Foreskin keratinocyte (primary cell): Measurements from ENCODE around the gene KCNH4.

- RAMPAGE, total RNA, result no peak
These were observed 31.2 kb upstream of the KRT17 start for GRCh38 chr17:41655187-41656338.

- RAMPAGE, total RNA, result no peak
These were observed 23.3 kb upstream of the EIF1 start for GRCh38 chr17:41665216-41665875.

GRCh38 chr17:41757508-41757985 lies 23.1 kb upstream of the HAP1 start:
- RAMPAGE, total RNA, result no peak

DNA sequence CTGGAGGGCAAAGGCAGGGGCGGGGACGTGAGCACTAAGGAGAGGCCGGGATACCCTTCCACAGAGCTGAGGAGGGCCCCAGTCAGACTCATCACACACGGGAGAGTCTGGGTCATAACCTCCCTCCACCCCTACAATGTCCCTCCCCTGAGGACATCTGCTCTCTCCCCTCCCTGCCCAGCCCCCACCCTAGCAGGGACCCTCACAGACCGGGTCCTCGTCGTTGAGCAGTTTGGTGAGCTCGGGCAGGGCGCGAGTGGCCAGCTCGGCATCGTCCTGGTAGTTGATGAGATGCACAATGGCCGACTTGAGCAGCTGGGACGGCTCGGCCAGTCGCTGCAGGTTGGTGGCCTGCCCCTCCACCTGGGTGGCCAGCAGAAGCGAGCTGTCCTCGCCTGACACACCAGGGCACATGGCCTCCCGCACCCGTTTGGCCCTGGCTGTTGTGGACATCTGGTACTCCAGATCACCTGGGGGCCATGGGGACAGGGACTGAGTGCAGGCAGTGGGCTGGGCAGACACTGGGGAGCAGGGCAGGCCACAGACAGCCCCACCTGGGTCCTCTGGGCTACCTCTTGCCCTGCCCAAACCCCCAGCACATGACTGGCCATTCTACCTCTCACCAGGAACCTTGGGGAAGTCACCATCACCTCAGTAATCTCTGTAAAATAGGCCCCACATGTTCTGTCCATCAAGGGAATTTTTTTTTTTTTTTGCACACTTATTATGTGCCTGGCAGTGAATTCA lies 17.1 kb downstream of the JUP start:
- RAMPAGE, total RNA, result no peak

DNA sequence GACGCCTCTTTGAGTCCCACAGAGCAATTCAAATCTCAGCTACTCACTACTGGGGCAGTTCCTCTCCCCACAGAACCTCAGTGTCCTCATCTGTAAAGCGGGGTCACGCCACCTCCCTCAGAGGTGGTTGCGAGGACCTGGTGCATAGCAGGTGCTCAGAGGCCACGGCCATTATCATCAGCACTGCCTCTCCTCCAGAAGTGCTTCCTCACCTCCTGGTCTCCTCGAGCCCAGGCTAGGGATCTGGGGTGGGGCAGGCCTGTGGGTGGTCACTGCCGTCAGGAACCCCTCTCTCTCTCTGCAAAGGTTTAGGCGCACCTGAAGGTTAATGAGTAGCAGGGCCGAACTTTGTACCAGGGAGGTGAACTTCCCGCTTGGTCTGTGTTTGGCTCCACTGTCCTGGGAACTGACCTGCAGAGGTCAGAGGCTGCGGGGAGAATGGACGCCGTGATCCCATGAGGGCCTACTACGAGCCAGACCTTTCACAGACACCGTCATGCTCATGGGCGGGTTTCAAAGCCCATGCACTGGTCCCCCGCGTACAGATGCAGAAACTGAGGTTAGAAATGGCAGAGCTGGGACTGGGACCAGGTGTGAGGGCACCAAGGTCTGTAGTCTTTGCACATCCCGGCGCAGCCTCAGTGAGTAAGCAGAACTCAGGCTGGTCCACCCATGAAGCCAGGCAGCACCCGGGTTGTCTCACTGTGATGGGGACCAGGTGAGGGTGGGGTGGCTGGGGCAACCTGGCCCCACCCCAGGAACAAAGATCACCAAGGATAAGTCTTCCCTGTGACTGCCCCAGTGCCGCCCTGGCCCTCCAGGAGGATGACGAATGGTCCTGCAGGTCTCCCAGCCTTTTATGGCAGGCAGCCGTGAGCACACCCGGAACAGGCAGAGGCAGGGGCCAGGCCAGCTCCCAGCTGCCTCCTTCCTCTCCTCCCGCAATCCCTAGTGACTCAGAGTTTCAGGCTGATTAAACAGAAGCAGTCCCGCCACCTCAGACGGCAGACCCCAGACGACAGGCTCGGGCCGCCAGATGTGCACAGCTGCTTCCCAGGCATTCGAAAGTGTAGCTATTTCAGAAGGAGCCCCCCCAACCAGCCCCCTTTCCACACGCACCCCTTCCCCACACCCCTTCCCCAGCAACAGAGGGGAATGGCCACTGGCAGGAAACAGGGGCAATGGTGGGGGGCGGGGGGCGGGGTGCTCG lies 13.6 kb downstream of the JUP start:
- RAMPAGE, total RNA, result no peak

- RAMPAGE, total RNA, result no peak
These were observed 1.4 kb downstream of the JUP start for GRCh38 chr17:41785123-41785599.

DNA sequence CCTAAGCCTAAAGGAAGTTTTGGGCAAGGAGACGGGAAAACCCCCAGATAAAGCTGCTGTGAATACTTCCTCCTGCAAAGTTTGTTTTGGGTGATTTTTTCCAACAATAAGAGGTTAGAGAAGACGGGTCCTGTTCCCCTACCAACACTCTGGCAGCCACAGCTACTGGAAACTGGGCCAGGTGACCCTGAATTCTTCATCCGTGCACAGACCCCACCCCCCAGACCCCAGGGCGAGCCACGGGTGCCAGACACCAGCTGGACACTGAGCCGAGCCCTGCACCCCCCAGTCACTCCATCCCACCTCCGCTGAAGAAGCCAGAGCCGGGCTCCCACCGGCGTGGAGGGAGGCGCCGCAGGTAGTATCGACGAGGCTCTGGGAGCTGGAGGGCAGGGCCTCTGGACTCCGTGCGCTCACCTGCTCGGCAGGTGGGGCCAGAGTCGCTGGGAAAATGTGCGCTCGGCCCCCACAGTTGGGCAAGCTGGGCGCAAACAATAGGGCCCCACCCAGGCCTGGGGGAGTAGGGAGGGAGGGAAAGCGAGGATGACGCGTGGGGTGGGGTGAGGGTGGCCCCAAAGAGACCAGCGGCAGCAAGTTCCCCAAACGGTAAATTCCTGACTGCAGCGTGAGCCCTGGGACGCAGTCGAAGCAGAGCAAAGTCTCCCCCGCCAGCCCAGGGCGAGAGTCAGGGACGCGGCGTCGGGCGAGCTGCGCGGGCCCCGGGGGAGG lies 747 bp downstream of the JUP start:
- RAMPAGE, total RNA, result no peak

DNA sequence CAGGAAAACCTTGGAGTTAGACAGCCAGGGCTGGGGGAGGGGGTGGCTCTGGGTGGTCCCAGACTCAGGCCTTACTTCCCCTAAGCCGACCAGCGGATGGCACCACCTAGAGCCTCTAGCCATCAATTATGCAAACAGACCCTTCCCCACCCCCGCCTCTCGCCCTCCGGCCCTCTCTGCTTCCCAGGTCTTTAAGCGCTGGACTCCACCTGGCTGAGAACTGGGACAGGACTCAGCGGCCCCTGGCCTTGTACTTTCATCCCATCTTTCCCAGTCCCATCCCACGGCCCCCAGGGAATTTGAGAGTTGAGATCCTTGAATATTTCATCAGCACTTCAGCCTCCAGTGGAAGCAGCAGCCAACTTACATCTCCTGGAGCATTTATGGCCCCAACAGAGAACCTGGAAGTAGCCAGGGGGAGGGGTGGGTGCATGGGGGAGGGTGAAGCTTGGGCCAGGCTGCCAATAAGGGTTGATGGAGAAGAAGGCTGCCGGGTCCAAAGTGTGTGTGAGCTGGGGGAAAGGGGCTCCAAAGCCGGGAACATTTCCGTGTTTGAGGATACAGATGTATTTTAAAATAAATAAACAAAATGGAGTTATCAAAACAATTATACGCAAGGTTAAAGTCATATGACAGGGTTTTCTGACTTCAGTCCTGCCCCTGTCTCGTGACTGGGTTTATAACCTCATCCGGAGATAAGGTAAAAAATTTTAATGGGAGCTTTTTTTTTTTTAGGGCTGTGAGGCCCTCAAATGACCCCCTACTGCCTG lies 7.5 kb upstream of the JUP start:
- RAMPAGE, total RNA, result no peak

DNA sequence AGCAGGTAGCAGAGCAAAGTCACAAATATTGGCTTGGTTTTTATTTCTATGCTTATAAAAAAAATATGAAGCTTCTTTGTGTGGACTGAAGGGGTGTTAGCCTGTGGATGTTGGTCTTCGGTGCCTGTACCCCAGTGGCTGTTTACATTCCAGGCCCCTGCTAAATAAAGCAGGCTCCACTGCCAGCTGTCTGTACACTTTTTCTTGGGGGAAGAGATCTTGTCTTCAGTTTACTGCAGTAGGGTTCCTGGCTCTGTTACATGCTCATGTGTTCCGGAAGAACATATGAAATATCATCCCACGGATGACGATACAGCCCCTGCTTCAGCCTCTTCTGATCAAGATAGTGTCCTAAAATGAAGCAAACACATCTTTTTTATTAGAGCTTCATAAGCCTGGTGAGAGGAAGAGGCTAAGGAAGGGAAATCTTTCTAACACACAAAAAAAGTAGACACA lies 2.4 kb upstream of the KLHL11 start:
- RAMPAGE, total RNA, result no peak

- RAMPAGE, total RNA, result no peak
These were observed 342 bp upstream of the ACLY start for GRCh38 chr17:41919088-41919497.

DNA sequence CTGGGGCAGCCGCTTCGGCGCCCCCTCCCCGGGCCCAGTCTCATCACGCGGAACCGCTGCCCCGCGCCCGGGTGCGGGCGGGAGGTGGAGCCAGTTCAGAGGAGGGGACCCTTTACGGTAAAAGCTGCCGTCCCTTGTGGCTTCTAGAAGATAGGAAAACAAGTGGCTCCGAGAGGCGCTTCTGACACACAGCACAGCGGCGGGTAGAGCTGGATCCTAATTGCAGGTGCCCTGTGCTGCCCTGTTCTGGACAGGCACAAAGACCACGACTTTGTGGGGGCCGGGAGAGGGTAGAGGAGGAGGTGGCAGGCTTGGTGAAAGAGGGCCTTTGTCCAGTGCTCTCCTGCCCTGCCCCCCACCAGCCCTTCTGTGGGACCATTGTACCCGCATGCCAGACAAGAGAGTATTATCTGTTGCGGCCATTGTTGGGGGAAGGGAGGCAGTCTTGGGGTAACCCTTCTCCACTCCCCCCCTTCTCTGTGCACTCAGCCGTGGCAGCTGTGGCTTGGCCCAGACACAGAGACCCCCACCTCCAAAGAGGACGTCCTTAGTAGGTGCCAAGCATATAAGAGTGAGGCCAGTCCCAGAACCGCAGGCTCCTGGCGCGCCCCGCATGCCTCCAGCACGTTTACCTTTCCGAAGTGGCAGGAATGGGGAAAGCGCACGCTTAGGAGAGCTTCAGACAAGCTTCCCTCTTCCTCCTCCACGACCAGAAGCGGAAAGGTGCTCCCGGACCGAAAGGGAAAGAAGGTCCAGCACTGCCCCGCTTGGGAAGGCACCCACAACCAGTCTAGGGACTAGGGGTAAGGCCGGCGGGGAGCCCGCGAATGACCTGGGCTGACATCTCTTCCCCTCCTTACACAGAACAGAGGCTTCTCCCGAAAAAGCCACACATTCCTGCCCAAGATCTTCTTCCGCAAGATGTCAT lies 873 bp downstream of the CNP start:
- RAMPAGE, total RNA, result no peak

GRCh38 chr17:41968132-41969192 lies 1.9 kb downstream of the CNP start:
- RAMPAGE, total RNA, result no peak

DNA sequence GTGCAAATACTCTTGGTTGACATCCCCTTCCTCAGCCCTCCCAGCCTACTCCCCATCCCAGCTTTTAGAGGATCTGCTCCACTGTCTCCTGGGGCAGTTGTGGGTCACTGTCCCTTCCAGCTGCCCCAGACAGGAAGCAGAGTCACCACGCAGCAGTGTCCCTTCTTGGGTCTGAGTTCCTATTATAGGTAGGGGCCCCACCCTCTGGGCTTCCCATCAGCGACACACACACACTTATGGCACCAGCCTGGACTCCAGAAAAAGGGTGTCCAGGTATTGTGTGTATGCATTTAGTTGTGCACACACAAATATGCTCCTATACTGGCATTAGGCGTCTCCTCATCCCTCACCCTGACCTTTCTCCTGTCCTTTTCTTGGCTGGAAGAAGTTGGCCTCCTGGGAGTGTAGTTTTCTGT lies 4.2 kb downstream of the NKIRAS2 start:
- RAMPAGE, total RNA, result no peak

DNA sequence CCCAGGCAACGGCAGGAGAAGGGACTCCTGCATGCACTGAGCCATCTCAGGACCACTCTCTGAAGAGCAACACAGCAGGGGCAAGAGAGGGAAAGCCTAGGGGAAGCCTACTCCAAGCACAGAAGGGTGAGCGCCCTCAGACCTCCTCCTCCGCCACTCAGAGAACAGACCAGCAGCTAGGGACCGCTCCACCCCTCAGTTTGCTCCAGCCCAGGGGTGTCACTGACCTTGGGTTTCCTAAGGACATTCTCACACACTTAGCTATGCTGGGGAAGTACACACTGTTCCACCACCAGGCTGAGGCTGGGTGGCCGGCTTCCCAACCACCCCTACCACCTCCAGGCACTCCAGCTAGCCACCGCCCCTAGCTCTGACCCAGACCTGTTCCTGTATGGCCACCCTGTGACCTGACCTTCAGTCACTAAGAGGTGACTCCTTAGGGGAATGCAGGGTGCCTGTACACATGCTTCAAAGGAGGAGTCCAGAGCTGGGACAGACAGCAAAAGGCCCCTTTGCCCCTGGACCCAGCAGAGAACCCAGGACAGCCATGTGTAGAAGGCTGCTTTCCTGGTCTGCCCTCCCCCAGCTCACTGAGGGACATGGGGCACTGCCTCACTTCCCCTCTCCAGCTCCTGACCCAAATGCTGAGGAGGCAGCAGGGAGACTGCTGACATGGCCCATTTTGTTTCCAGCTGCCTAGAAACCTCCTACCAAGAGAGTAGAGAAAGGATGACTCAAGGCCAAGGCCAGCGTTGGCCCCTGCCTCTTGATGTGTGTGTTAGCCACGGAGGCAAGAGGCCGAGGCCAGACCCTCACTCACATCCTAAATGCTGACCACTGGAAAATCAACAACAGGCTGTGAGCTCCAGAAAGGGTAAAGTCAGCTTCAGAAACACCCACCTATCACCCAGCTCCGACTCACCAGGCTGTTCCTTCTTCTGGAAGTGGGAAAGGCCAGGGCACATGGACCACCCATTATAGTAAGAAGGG lies 6.7 kb downstream of the HSPB9 start:
- RAMPAGE, total RNA, result no peak

GRCh38 chr17:42180776-42181159 lies at the start of gene KCNH4:
TSS of gene KCNH4 (minus strand) at chr17:42181142.
- RAMPAGE, total RNA, result no peak

DNA sequence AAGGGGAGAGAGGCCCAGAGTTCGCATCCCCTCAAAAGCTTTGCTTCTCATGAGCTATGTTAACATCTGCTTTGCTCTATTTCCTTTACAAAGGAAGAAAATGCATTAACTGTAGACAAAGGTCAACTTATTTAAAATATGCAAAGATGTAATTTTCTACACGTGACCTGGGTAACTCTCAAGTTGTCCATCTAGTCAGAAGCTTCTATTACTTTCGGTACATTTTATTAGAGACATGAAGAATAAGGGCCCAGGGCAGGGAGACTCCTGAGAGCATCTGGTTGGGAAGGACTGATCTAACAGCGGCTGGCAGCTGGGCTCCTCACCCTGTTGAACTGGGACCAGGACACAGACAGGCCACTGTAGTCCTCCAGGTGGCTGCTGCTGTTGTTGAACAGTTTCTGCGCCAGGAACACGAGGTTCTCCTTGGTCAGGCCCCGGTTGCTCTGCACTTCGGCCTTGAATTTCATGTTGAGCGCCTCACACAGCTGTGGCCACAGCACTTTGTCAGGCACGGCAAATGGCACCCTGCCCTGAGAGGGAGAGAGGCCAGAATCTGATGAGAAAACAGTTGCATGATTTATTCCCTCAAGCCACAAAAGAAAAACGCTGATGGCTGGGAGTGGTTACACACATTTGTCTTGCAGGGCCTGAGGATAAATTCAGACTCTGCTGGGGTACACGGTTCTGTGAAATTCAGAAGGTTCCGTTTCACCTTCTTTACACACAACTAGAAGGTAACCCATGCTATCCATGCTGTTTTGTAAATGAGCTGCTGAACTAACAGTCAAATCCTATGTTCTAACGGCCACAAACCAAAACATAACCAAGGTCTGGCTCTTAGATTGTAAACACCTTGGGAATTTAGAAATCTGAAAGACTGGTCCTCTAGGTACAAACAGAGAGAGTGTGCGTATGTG lies 17.6 kb upstream of the GHDC start:
- RAMPAGE, total RNA, result no peak

DNA sequence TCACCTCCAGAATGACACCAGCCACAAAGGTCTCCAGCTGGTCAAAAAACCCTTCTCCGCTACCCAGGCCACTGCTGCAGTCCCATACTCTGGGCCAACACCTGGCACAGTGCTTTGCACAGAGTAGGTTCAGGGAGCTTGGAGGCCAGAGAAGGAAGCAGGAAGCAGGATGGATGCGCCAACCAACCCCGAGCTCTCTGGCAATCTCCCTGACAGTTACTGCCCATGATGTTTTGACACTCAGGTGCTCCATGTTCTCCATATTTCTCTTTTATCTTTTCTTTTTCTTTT lies 1.2 kb upstream of the STAT5B start:
- RAMPAGE, total RNA, result no peak

DNA sequence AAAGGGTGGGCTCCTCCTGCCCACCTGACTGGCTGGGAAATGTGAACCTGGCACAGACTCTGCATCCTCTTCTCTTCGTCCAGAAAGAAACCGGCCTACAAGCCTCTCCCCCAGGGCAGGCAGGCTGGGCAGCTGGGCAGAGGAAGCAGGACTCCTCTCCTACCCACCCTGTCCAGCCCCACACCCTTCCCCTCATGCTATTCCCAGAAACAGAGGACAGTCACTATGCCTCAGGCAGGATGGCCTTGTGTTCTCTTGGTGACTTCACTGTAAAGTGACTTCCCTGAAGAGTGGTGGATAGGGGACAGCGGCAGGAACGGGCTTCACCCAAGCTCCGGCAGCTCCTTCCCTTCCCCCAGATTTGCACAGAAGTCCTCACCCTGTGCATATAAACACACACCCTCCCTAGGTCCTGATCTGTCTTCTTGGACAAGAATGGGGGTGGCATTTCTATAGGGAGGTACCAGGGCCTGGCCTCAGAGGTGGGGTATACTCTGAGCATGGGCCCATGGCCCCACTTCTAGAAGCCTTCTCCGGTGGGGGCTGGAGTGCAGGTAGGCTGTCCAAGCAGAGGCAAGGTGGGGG lies 4.9 kb upstream of the STAT5A start:
- RAMPAGE, total RNA, result no peak

GRCh38 chr17:42319591-42320462 lies 31.5 kb downstream of the STAT5A start:
- RAMPAGE, total RNA, result no peak

DNA sequence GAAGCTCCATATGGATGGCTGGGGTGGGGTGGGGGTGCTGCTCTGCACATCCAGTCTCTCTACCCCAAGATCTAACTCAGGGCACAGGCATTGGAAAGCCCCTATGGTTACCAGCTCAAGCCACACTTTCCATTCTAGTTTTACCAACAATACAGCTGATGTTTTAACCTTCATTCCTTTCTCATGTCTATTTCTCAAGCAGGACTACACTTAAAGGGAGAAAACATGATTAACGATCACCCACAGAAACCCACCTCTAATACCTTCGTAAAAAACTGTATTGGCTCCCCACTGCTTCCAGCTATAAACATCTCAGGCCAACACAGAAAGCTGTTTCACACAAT lies 47.3 kb downstream of the STAT3 start:
- RAMPAGE, total RNA, result no peak